Penis (tissue), 1 donor: ENCODE data around the genes PARL, ALG3, C3orf70 and MAP3K13.

DNA sequence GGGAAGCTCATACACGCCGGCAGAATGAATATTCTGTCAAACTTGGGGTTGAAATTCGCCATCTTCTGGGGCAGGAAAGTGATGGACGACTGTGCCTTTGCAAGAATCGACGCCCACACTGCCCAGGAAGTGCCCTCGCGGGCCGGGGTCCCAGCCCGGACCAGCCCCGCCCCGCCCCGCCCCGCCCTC, 144 bp upstream of the YEATS2 start:
- PRO-cap: bidirectional peak, plus-strand start outside the sequence, minus-strand start at position 120 of the sequence

DNA sequence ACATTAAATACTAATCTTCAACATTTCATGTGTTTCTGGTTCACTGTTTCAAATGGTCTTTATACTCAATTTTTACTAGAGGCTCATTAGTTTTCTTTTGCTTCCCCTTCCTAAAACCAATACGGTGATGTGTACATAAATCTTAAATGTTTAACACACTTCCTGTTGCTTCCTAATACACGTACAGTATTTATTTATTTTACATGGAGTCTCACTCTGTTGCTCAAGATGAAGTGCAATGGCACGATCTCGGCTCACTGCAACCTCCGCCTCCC, 1.7 kb downstream of the PARL start:
- PRO-cap: no peak

- PRO-cap: bidirectional peak, plus-strand start at chr3:183885037, minus-strand start at chr3:183884859
These were observed at the start of gene PARL for GRCh38 chr3:183884152-183885464. Gene PARL (minus strand): TSS chr3:183884880.

- PRO-cap: no peak
These were observed 8.1 kb upstream of the PARL start for GRCh38 chr3:183892769-183893169.

DNA sequence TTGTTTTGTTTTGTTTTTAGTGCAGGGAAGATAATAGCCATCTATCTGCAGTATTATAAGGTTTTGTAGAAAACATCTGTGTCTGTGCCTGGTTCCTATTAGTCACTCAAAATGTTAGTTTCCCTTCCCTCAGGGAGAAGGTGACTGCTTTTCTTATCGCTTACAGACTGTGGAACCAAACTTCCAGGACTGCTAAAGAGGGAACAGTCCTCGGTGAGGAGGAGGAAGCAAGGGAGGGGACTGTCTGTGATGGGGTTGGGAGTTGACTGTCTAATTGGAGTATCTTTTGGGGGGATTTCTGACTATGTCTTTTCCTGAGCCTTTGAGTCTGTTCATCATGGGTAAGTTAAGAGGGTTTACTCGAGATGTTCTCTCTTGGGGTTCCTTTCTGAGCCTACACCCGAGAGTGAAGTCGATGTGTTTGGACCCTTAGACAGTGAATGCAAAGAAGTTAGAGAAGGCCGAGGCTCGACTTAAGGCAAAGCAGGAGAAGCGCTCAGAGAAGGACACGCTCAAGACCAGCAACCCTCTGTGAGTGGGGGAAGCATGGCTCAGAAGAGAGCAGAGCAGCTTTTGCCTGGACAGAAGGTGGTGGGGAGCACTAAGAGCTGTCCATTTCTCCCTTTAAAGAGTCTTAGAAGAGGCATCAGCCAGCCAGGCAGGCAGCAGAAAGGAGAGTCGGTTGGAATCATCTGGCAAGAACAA, 1.4 kb downstream of the ABCF3 start:
- PRO-cap: no peak

DNA sequence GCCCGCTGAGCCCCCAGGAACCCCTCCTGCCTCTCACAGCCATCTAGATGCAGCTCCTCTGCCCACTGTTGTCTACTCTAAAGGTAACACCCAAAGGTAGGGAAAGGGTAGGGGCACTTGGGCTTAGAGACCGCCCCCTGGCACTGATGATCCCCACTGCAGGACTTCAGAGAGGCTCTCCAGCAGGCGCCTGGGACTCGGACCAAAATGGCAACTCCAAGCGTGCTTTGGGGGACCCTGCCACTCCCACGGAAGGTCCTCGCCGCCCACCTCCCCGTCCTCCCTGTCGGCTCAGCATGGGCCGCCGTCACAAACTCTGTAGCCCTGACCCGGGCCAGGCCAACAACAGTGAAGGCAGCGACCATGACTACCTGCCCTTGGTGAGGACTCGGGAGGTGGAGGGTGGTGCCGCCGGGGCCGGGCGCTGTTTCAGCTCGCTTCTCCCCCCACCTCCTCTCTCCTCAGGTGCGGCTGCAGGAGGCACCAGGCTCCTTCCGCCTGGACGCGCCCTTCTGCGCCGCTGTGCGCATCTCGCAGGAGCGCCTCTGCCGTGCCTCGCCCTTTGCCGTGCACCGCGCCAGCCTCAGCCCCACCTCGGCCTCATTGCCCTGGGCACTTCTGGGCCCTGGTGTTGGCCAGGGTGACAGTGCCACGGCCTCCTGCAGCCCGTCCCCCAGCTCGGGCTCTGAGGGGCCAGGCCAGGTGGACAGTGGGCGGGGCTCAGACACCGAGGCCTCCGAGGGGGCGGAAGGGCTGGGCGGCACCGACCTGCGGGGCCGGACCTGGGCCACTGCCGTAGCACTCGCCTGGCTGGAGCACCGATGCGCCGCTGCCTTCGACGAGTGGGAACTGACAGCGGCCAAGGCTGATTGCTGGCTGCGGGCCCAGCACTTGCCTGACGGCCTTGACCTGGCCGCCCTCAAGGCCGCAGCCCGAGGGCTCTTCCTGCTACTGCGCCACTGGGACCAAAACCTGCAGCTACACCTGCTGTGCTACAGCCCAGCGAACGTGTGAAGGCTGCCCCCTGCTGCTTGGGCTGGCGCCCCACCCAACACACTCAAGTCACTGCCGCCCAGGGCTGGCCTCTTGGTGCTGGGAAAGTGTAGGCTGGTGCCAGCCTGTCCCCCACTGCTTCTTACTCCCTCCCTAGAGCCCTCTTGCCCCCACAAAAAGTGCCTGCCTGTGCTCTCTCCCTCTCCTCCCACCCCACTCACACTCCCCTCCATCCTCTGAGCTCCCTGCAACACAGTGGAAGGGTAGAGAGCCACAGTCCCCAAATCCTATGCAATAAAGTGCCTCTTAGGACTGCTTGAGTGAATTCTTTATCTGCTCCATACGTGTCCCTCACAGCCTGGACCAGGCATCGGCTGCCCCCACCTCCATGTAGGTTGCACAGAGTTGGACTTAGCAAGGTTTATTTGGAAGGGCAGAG, 7.2 kb downstream of the ALG3 start:
- PRO-cap: no peak

DNA sequence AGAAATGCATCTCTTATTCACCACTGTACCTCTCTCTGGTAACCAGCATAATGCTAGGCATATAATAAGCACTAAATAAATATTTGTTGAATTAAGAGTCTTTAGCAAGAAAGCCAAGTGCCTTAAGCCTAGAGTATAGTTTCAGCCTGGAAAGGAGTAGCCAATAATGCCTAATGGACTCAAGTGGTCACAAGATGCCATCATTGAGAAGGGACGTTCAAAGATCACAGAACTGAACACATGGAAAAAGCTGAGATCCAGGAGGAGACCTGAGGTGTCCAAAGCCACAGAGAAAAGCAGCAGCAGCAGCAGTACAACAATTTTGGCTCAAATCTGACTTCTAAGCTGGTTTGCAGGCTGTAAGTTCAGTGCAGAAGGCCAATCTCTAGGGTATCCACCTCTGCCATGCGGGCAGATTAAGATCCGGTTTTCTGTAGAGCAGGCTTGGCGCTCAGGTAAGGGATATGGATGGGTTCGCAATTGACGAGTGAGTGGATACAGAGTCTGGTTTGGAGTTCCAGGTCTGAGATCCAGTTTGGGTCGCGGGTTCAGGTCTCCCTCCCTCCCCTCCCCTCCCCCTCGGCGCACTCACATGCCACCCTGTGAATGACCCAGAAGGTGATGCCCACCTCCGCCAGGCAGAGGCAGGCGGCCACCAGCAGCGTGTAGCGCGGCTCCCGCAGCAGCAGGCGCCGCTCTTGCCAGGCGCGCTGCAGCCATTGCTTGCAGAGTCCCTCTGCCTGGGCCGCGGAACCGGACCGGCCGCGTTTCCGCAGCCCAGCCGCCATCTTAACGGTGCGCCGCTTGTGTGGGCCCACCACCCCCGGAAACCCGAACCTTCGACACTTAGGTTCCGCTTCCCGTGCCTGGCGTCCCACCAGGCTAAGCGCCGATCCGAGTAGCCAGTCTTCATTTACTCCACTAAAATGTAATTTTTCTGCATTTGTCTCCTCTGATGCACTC, at the start of gene ALG3:
Gene ALG3 (minus strand): TSS at position 810 of the 963 bp plus-strand sequence.
- PRO-cap: bidirectional peak, plus-strand start at position 863 of the sequence, minus-strand start at position 791 of the sequence

- PRO-cap: no peak
These were observed 3.1 kb downstream of the EIF4G1 start for GRCh38 chr3:184317610-184317871.

DNA sequence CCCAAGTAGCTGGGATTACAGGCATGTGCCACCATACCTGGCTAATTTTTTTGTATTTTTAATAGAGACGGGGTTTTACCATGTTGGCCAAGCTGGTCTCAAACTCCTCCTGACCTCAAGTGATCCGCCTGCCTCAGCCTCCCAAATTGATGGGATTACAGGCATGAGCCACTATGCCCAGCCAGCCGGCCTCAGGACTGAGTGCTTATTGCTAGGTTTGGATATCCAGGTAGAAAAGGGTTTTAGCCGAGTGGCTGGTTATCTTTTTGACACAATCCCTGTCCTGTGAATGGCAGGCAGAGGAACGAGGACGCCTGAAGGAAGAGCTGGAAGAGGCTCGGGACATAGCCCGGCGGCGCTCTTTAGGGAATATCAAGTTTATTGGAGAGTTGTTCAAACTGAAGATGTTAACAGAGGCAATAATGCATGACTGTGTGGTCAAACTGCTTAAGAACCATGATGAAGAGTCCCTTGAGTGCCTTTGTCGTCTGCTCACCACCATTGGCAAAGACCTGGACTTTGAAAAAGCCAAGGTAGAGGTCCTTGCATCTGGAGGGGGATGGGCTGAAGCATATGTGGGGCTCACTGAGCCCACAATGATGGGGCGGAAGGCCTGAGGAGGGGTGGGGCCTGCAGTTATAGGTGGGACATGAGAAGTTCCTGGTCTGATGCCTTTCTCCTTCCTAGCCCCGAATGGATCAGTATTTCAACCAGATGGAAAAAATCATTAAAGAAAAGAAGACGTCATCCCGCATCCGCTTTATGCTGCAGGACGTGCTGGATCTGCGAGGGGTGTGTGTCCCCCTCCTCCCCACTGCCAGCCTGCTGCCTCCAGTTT, 10.4 kb downstream of the EIF4G1 start:
- PRO-cap: no peak

- PRO-cap: no peak
These were observed 8.2 kb downstream of the FAM131A start for GRCh38 chr3:184345211-184346333.

GRCh38 chr3:184399362-184399944, 19.6 kb downstream of the CHRD start:
- PRO-cap: no peak

DNA sequence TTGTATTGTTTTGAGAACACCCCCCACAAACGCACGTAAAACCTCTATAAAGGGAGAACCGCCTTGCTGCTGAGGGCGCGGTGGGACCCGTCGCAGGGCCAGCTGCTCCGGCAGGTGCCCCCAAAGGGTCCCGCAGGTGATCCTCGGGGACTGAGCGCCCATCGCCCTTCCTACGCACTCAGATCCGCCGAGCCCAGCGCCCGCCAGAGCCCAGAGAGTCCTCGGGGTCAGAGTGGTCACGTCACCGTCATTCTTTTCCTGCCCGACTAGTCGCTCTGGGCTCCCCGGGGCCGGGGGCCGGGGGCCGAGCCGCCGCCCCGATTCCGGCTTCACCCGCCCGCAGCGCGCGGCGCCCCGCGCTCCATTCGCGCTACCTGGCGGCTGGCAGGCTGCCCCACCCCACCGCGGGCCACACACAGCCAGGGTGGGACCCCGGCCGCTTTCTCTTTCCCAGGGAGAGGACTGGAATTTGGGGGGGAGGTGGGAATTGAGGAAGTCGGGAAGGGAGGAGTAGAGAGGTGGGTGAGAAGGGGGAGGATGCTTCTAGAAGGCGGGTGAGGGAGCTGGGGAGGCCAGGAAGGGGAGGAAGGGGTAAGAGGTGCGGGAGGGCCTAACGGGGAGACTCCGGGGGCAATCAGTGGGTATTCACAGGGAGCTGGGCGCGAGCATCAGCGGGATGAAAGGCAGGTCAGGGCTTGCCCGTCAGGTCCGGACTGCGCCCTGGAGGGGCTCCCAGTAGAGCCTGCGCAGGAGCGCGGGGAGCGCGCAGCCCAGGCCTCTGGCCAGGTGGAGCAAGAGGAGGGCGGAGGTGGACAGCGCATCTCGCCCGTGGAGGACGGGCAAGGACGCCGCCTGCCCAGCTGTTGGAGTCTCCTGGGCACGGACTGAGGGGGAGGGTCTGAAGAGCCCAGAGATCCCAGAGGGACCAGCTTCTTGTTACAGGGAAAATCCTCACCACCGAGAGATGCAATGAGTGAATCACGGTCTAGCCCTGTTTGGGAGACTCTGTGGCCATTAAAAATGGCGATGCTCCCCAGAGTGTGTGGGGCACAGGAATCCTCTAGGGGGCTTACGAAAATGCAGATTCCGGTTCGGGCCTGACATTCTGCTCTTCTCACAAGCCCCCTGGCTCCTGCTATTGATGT, 35.9 kb upstream of the EPHB3 start:
- PRO-cap: no peak

- PRO-cap: no peak
These were observed 6.2 kb downstream of the EPHB3 start for GRCh38 chr3:184567623-184568442.

GRCh38 chr3:184602317-184603433, 41.1 kb downstream of the EPHB3 start:
- PRO-cap: no peak

DNA sequence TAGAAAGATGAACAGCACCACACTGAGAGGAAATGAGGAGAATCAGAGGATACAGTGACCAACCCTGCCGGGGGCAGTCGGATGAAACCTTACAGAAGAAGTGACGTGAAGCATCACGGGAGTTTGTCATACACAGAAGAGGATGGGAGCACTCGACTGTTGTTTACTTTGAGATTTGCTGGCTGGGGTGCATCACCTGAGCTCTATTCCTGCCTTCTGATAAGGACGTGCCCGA, 45.4 kb downstream of the MAGEF1 start:
- PRO-cap: no peak

- PRO-cap: no peak
These were observed 74.5 kb downstream of the C3orf70 start for GRCh38 chr3:185078321-185078860.

DNA sequence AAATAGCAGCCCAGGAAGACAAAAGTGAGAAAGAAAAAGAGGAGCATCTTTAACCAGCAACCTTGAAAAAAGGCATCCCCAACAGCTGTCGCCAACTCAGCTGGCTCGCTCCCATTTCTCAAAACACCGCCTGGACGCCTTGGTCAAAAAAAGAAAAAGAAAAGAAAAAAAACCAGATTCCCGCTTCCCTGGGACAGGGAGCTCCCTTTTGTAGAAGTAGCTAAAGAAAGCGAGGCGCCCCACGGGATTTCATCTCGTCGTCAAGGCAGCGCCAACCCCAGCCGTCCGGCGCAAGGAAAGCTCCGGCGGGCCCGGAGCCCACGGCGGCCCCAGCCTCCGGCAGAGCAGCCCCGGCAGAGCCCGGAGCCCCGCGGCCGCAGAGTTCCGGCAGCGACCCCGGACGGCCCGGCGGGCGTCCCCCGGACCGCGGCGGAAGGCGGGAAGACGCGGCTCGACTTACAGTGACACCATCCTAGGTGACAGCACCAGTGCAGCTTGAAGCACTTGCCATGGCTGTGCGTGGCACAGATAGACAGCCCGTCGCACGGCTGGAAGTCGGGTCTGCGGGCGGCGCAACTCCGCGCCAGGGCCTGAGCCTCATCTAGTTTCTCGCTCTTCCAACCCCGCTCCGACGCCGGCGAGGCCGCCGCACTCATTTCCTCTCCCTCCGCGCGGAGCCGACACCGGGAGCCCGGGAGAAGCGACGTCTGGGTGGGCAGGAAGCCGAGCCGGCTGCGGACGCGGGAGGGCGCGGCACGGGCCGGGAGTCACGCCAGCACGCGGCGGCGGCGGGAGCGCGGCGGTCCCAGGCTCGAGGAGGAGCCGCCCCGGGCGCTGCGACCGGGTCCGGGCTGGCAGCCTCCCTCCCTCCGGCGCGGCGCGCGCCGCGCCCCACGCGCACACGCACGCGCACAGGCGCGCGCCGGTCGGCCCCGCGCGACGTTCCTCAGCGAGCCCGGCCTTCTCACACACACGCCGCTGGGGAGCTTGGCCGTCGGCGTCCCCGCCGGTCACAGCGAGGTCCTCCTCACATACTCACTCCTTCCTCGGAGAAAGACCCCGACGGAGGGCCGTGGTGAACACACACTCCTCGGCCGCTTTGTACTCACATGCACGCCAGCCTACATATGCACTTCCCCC, at the start of gene C3orf70:
Gene C3orf70 (minus strand): TSS at position 893 of the 1,140 bp plus-strand sequence.
- PRO-cap: bidirectional peak, plus-strand start at position 969 of the sequence, minus-strand start at position 893 of the sequence

- PRO-cap: no peak
These were observed 32.2 kb upstream of the MAP3K13 start for GRCh38 chr3:185330722-185331095.

DNA sequence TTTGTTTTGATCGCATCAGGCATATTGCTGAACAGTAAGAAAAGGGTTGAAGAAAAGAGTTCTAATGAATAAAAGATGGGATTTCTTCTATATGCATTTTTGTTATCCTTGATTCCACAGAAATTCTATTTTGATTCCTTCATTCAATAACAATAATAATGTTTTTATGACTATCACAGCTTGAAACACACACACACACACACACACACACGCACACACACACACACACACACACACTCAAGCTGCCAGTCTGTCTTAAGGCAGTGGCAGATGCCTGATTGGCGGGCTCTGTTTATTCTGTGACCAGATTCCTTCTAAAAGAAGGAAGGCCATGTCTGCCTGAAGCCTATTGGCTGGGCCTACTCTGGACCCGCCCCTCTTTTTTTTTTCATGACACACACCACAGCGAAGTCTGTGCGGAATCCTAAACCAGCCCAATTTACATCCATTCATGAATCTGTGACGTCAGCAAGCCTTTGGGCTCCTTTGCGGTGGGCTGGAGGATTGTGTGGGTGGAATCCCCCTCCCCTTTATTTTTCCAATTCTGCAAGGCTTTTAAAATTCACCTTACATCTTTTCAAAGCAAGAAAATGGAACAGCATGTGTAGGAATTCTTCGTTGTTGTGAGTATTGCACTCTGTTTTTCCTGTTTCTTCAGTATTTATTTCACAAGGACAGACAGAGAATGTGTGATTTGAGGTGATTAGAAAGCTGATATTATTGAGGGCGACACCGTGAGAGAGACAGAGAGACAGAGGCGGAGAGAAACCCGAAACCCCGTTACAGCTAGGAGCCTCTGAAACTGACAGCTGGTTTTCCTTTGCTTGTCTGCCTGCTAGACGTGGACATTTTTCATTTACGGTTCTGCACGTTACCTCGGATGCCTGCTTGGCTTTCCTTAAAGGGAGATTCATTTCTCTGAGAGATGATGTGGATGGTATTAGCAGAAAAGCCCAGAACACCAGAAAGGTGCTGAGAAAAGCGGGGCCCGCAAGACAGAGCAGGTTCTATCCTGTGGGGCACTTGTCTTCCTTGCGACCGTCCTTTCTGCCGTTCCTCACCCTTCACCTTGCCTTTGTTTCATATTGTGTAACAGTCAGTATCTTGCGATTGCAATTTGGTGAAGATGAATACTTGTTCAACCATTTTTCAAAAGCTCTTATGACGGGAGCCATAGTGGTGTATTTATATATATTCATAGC, at the start of gene MAP3K13:
Gene MAP3K13 (plus strand): TSS at position 391 of the 1,202 bp plus-strand sequence.
- PRO-cap: no peak

- PRO-cap: no peak
These were observed 20.2 kb downstream of the SENP2 start for GRCh38 chr3:185606215-185606710.